Body of pancreas (tissue), 2 donors: ENCODE data around the genes RPL34, AP1AR and ANK2.

DNA sequence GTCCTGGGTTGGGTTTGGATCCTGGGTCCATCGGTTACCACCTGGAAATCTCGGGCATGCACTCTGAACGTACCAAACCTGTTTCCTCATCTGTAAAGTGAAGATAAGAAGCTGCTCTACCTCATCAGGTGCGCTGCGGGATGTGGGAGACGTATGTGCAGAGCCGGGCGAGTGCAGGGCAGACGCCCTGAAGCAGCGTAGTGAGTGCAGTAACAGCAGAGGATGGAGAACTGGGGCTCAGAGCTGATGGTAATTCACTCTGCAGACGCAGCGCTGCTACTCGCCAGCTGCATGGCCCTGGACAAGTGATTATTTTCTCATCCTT lies 64.4 kb downstream of the HADH start:
- PRO-cap, result no peak
- RAMPAGE, long total RNA, 2 experiments, result no peak in any of the 2 experiments

GRCh38 chr4:108355602-108356231 lies 187.0 kb upstream of the LEF1 start:
- PRO-cap, result no peak
- RAMPAGE, long total RNA, 2 experiments, result no peak in any of the 2 experiments

DNA sequence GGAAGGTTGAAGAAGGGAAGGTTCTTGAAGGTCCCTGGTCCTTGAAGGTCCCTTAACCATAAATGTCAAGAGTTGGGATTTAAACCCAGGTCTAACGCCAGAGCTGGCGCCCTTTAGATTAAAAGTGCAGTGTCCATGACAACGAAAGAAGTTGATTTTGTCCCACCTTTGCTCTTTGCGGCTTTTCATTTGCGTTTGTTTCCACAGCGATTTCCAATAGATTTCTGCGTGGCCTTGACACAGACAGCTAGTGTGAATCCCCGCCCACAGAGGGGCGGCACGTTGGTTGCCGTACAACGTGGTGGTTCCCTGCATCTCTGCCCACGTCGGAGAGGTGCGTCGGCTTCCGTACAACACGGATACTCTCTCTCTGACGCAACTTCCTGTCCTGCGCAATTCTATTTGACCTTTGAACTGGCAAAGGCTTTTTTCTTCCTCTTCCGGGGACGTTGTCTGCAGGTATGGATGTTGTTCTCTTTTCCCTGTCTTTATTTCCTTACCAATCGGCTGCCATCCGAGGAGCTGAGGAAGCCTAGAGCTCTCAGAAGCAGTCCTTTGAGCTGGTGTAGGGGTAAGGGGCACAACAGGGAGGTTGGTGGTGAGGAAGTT lies at the start of gene RPL34:
Gene RPL34 (plus strand): TSS at position 435 of the 609 bp plus-strand sequence.
- PRO-cap, result bidirectional peak, plus-strand start at position 436 of the sequence, minus-strand start at position 319 of the sequence
- RAMPAGE, long total RNA, 2 experiments, result start-site peak on the plus strand in 2 of 2 experiments, centred at positions 442 to 451 of the sequence, 170 to 203 reads per replicate; start-site peak on the minus strand in 1 of 2 experiments, centred at position 313 of the sequence, 47 reads per replicate

DNA sequence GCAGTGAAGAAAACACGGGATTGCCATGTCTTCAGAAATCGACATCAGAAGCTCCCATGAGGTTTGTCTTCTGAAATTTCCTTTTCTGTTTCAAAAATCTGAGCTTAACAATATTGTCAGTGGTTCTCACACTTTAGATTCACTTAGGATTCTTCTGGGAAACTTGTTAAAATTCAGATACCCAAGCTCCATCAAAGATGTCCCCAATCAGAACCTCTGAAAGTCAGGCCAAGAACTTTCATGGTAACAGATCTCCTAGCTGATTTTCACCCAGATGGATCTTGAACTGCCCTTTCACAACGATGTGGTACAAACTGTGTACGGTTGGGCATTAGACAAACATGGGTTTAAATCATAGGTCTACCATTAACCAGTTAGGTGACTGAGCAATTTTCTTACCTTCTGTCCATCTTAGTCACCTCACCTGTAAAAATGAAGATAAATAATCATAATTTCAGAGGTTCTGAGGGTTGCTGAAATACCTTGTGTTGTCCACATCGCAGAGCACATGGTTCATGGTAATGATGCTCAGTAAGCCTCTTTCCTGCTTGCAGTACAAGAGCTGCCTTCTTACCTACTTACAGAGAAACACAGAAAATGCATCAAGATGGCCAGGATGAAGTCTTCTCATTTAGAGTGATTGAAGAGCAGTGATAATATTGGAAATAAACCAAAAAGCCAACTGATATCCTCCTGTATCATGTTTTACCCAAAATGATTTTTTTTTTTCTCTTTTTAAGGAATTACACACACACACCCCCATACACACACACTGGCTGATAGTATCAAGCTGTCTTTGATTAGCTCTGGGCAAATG lies 14.6 kb upstream of the OSTC start:
- PRO-cap, result no peak
- RAMPAGE, long total RNA, 2 experiments, result no peak in any of the 2 experiments

GRCh38 chr4:108867215-108867631 lies 104.4 kb upstream of the ETNPPL start:
- PRO-cap, result no peak
- RAMPAGE, long total RNA, 2 experiments, result no peak in any of the 2 experiments

DNA sequence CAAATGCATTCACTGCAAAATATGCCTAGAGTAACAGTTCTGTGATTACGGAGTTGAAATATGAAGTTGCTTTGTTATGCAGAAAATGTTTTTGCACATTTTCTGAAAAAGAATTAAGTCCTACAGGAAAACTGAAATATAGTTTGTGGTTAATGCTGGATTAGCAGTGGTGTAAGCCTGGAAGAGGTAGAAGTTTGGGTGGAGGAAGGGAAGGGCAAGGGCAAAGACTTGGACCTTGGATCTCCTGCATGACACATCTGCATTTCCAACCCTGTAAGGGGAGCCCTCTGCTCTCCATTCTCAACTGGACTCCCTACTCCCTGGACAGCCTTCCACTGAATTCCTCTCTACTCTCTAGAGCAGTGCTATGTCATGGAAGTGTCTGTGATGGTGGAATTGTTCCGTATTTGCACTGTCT lies 4.6 kb downstream of the CASP6 start:
- PRO-cap, result no peak
- RAMPAGE, long total RNA, 2 experiments, result no peak in any of the 2 experiments

DNA sequence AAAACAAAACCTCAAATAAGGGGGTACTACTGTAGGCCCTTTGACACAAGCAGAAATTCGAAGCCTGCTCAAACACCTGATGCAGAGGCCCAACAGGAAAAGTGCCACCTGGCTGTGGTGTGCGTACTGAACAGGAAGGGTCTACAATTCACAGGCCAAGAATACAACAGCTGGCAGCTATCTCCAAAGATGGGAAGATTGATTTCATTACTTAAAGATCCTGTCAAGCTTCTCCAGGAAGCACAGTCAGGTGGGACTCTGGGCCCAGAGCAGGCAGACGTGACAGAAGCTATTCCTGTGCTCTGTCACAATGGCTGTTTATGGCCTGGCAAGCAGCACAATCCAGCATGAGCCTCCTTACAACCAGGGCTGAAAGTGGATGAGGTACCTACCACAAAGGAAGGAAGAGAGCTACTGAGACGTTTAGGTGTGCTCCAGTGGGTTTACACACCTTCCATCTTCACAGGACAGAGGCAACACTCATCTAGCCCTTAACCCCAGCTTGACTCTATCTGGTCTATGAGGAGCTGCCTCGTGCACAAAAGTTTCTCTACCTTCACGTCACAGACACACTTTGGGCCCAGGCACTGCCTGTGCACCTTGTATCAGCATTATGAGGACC lies 26.4 kb downstream of the LRIT3 start:
- PRO-cap, result unidirectional peak, plus-strand start at position 521 of the sequence
- RAMPAGE, long total RNA, 2 experiments, result no peak in any of the 2 experiments

GRCh38 chr4:110198163-110198278 lies 394 bp downstream of the ELOVL6 start:
- PRO-cap, result no peak
- RAMPAGE, long total RNA, 2 experiments, result no peak in any of the 2 experiments

DNA sequence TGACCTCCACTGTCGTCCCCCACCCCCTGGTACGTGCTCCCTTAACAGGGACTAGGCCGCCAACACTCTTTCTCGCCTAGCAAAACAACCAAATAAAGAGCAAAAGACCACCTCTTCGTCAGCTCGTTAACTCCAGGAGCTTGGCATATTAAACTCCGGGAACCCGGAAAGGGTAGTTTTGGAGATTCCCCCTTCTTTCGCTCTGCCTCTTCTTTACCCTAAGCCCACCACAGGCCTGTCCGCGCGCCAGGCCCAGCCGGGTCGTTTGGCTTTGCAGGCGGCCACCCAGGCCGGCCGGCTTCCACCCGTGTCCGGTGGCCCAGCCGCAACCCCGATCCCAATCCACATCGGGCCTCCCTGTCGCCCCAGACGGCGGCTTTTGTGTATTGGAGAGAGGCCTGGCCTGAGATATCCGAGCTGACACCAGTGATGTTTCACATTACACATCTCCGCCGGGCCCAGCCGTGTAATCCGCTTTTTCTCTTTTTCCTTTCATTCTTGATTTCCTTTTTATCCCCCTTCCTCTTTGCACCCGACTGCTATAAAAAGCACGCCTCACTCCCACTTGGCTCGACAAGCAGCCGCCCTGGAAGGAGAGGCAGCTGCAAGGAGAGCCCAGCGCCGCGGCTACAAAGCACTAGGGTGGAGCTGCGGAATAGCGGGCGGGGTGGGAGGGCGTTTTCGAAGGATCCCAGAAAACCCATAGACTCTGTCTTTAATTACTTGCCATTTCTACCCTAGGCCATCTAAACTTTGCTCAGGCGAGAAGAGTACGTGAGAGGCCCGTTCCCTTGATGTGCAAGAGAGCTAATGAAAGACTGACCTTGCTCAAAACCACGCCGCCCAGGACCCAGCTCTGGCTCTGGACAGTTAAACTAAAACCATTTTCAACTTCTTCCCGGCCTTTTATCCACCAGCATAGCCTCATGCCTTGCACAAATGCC lies 3.4 kb downstream of the PITX2 start:
- PRO-cap, result no peak
- RAMPAGE, long total RNA, 2 experiments, result no peak in any of the 2 experiments

- PRO-cap, result no peak
- RAMPAGE, long total RNA, 2 experiments, result no peak in any of the 2 experiments
These were observed 35.5 kb upstream of the FAM241A start for GRCh38 chr4:112109549-112110431.

- PRO-cap, result unidirectional peak, minus-strand start at chr4:112231325; bidirectional peak, plus-strand start at chr4:112231791, minus-strand start at chr4:112231405
- RAMPAGE, long total RNA, 2 experiments, result no peak in any of the 2 experiments
These were observed 352 bp upstream of the AP1AR start for GRCh38 chr4:112231183-112231686.

GRCh38 chr4:112231687-112232796 lies at the start of gene AP1AR:
TSS of gene AP1AR (plus strand) at chr4:112231787.
- PRO-cap, result bidirectional peak, plus-strand start at chr4:112231791, minus-strand start at chr4:112231405; bidirectional peak, plus-strand start at chr4:112232263, minus-strand start at chr4:112232136
- RAMPAGE, long total RNA, 2 experiments, result start-site peak on the plus strand in 2 of 2 experiments, at chr4:112231770-112231817 at its widest, 42 to 272 reads per replicate

DNA sequence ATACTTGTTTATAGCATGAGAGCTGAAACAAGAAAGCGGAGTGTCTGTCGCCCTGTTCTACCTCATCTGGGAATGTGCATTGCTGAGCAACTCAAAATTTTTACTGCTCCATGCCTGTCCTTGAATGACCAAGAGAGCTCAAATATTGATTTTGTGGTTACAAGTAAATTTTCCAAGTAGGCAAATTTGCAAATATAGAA lies 25.5 kb downstream of the AP1AR start:
- PRO-cap, result no peak
- RAMPAGE, long total RNA, 2 experiments, result no peak in any of the 2 experiments

DNA sequence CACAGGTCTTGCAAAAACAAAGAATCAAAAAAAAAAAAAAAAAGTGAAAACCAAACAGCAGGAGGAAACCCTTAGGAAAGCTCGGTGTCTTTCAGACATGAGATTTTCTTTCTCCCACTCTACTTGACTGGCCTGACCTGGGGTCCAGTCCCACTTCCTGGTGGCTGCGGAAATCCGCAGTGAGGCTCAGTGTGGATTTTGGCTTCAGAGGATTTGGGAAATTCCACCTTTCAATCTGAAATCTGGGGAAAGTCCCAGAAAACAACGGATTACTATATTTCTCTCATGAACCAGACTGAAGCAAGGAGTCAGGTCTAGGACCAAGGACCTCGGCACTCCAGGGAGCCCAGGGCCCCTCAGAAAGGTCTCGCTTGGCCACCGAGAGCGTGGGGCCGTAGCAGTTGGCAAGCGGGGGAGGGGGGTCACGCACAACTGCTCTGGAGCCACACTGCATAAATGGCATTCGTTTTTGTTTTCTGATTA lies 794 bp downstream of the TIFA start:
- PRO-cap, result unidirectional peak, plus-strand start at position 311 of the sequence; unidirectional peak, plus-strand start at position 400 of the sequence
- RAMPAGE, long total RNA, 2 experiments, result no peak in any of the 2 experiments

DNA sequence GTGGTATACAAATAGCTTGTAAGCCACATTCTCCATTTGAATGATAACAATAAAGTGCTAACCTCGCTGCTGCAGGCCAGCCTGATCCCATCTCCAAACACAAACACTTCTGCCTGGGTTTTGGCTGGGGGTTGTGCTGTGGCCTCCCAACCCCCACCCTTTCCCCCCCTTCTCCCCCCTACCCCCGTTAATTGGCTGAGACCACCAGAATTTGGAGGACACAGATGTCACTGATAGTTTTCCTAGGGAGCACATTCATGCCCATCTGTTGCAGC lies 46.4 kb downstream of the ALPK1 start:
- PRO-cap, result no peak
- RAMPAGE, long total RNA, 2 experiments, result no peak in any of the 2 experiments

GRCh38 chr4:112411416-112411986 lies 104.5 kb downstream of the NEUROG2 start:
- PRO-cap, result no peak
- RAMPAGE, long total RNA, 2 experiments, result start-site peak on the plus strand in 1 of 2 experiments, at chr4:112411397-112412012 at its widest, 6 reads per replicate

GRCh38 chr4:113035217-113035715 lies 14.2 kb upstream of the ANK2 start:
- PRO-cap, result no peak
- RAMPAGE, long total RNA, 2 experiments, result no peak in any of the 2 experiments

- PRO-cap, result no peak
- RAMPAGE, long total RNA, 2 experiments, result no peak in any of the 2 experiments
These were observed at the start of gene ANK2 for GRCh38 chr4:113049348-113049975. TSS of gene ANK2 (plus strand) at chr4:113049653.

- PRO-cap, result no peak
- RAMPAGE, long total RNA, 2 experiments, result no peak in any of the 2 experiments
These were observed 96.3 kb downstream of the ANK2 start for GRCh38 chr4:113145230-113146588.

GRCh38 chr4:113369482-113369851 lies 320.0 kb downstream of the ANK2 start:
- PRO-cap, result no peak
- RAMPAGE, long total RNA, 2 experiments, result no peak in any of the 2 experiments